Vagina (tissue), 1 donor: Measurements from ENCODE around the gene NKPD1.

GRCh38 chr19:45113552-45114227 lies 20.7 kb downstream of the PPP1R37 start:
- PRO-cap, result no peak
- RAMPAGE, long total RNA, result no peak

DNA sequence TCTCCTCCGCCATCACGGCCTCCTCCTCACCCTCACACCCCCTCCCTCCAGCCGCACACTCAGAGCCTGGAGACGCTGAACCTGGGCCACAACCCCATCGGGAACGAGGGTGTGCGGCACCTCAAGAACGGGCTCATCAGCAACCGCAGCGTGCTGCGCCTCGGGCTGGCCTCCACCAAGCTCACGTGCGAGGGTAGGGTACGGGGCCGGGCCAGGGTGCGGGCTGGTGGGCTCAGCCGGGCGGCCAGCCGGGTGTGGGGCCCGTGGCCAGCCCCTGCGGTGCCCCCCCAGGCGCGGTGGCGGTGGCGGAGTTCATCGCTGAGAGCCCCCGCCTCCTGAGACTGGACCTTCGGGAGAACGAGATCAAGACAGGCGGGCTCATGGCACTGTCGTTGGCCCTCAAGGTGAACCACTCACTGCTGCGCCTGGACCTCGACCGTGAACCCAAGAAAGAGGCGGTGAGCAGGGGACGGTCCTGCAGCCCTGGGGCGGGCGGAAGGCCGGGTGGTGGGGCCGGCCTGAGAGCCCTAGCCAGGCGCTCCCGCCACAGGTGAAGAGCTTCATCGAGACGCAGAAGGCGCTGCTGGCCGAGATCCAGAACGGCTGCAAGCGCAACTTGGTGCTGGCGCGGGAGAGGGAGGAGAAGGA lies 15.9 kb downstream of the NKPD1 start:
- PRO-cap, result no peak
- RAMPAGE, long total RNA, result no peak

DNA sequence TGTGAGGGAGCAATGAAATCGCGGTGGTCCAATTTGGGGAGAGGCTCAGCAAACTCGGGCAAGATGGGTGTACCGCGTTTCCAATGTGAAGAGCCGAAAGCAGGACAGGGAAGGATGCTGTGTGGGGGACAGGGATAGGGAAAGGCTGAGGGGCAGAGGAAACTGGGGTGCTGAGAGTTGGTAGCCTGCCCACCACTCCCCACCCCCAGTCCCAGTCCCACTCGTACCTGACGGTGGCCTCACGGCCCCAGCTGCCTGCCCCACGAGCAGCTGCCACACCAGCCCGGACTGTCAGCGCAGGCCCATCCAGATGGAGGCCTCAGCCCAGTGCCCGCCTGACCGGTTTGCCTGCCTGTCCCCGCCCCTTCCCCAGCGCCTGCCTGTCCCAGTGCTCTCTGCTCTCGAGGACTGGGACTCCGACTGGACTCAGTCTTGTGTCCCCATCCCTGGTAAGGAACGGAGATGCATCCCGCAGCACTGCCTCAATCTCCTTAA lies at the start of gene NKPD1:
Gene NKPD1 (minus strand): TSS at position 285 of the 495 bp plus-strand sequence.
- PRO-cap, result no peak
- RAMPAGE, long total RNA, result no peak

GRCh38 chr19:45234457-45235013 lies 10.7 kb downstream of the EXOC3L2 start:
- PRO-cap, result no peak
- RAMPAGE, long total RNA, result no peak

DNA sequence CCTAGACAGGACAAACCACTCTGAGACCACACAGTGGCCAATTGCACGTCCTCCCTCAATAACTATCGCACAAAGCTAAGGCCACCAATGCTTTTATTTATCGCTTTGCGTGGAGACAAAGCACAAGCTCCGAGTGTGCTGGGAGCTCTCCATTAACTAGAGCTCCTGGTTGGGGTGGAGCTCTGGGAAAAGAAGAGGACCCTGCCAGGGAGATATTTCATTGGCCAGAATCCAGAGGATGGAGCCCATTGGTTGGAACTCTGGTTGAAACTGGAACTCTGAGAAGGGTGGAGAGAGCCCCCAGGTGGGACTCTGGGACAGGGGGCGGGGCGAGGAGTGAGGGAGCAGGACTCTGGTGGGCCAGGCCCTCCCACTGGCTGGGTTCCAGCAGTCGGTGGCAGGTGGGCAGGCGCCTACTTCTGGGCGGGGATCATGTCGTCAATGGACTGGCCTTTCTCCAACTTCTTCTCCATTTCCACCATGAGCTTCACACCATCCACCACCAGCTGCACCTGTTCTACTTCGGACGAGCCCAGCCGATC lies 16.3 kb downstream of the CKM start:
- PRO-cap, result no peak
- RAMPAGE, long total RNA, result no peak

GRCh38 chr19:45446995-45447462 lies 20.8 kb upstream of the FOSB start:
- PRO-cap, result no peak
- RAMPAGE, long total RNA, result no peak

GRCh38 chr19:45447463-45447990 lies 20.3 kb upstream of the FOSB start:
- PRO-cap, result no peak
- RAMPAGE, long total RNA, result no peak

DNA sequence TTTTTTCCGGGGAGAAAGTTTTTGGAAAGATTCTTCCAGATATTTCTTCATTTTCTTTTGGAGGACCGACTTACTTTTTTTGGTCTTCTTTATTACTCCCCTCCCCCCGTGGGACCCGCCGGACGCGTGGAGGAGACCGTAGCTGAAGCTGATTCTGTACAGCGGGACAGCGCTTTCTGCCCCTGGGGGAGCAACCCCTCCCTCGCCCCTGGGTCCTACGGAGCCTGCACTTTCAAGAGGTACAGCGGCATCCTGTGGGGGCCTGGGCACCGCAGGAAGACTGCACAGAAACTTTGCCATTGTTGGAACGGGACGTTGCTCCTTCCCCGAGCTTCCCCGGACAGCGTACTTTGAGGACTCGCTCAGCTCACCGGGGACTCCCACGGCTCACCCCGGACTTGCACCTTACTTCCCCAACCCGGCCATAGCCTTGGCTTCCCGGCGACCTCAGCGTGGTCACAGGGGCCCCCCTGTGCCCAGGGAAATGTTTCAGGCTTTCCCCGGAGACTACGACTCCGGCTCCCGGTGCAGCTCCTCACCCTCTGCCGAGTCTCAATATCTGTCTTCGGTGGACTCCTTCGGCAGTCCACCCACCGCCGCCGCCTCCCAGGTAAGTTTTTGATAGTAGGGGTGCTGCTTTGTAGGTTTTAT lies 432 bp downstream of the FOSB start:
- PRO-cap, result no peak
- RAMPAGE, long total RNA, result start-site peak on the plus strand centred at position 295 of the sequence, 808 bp wide, 73 reads

- PRO-cap, result no peak
- RAMPAGE, long total RNA, result start-site peak on the plus strand at chr19:45474642-45474868, 5 reads
These were observed 6.7 kb downstream of the FOSB start for GRCh38 chr19:45474241-45475056.

GRCh38 chr19:45506666-45507091 lies 600 bp upstream of the VASP start:
- PRO-cap, result no peak
- RAMPAGE, long total RNA, result no peak

DNA sequence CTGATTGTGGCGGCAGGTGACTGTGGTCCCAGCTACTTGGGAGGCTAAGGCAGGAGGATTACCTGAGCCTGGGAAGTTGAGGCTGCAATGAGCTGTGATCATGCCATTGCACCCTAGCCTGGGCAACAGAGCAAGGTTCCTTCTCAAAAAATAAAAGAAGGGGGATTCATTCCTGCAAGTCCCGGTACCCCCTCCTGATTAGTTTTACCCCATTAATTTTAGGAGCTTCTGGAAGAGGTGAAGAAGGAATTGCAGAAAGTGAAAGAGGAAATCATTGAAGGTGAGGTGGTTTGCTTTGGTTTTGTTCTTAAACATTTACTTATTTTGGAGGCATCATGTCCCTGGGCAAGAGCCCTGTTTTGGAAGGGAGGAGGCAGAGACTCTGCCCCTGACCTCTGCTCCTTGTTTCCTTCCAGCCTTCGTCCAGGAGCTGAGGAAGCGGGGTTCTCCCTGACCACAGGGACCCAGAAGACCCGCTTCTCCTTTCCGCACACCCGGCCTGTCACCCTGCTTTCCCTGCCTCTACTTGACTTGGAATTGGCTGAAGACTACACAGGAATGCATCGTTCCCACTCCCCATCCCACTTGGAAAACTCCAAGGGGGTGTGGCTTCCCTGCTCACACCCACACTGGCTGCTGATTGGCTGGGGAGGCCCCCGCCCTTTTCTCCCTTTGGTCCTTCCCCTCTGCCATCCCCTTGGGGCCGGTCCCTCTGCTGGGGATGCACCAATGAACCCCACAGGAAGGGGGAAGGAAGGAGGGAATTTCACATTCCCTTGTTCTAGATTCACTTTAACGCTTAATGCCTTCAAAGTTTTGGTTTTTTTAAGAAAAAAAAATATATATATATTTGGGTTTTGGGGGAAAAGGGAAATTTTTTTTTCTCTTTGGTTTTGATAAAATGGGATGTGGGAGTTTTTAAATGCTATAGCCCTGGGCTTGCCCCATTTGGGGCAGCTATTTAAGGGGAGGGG lies 18.7 kb downstream of the VASP start:
- PRO-cap, result bidirectional peak, plus-strand start at position 675 of the sequence, minus-strand start at position 587 of the sequence
- RAMPAGE, long total RNA, result no peak

DNA sequence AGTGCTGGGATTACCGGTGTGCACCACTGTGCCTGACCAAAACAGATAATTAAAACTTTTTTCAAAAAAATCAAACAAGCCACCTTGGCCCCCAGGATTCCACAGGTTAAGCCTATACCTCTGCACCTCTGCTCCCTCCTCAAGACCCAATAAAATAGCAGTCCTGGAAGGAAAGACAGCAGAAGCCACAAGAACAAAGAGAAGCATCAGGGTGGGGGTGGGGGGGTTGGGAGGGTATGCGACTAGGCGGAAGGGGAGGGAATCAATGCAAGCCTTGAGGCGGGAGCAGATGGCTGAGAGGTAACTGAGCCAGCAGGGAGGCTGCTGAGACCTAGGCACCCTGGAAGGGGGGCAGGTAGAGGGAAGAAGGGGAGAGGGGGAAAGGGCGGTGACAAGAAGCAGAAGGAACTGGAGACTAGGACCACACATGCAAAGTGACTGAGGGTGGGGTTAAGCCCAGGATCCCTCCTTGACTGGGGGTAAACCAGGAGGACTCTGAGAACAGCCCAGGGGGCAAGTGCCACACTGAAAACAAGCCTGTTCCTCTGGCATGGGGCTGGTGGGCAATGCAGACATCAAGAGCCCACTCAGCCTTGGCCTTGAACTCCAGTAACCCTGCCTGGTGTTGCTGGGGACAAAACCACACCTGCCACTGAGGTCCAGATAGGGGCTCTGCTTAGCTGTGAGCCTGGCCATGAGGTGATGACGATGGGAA lies 20.5 kb downstream of the OPA3 start:
- PRO-cap, result no peak
- RAMPAGE, long total RNA, result no peak

- PRO-cap, result no peak
- RAMPAGE, long total RNA, result no peak
These were observed 2.0 kb upstream of the EML2 start for GRCh38 chr19:45640883-45641911.

DNA sequence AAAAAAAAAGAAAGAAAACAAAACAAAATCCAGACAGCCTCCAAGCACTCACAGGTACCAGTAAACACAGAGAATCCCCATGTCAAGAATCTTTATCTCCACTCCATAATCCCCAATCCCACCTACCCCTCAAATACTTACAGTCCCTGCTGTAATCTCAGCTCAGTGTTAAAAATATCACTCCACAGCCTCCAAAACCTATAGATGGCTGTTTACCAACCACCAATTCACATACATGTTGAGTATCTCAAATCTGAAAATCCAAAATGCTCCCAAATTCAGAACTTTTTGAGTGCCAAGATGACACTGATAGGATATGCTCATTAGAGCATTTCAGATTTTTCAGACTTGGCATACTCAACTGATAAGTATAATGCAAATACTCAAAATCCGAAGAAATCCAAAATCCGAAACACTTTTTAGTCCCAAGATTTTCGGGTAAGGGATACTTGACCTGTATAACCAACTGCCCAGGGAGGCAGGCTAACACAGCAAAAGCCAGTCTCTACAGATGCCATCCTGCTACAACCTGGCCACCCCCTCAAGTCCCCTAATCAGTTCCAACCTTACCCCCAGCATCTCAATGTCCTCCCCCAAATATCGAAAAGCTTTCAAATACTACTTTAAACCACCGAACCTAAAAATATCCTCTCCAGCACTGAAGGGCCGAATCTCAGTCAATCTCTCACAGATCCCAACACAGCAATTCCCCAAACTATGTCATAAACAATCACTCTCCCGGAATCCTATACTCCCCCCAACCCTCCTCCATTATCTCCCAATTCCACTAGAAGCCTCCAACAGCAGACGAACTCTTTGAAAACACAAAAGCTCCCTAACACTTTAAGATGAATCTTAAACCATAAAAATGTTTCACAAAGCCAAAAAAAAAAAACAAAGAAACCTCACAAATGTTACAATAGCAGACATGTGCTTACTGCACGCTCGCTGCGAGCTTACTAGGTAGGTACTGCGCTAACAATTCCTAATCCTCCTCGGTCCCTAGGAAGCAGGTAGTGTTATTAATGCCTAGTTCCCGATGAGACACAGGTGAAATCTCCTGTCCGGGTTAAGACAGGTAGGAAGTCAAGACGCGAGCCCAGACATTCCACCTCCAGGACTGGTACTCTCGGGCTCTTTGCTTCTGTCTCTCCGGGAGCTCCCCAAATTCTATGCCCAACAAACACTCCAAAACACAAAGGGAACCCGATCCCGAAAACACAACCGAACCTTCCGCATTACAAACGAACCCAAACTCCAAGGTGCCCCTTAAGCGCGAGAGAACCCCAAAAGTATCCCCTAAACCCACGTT lies 14.4 kb downstream of the FBXO46 start:
- PRO-cap, result no peak
- RAMPAGE, long total RNA, result no peak

DNA sequence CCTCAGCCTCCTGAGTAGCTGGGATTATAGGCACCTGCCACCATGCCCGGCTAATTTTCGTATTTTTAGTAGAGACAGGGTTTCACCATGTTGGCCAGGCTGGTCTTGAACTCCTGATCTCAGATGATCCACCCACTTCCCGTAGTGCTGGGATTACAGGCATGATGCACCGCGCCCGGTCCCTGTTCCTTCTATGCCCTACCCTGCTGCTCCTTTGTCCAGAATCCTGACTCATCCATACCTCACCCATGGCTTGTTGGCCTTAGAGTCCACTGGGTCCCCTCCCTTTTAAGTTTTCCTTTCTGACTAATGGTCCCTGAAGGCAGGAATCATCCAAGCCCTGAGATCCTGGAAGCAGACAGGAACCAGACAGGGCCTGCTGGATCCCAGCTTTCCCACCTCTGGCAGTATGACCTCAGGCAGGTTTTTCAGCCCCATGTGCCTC lies 8.7 kb downstream of the FBXO46 start:
- PRO-cap, result no peak
- RAMPAGE, long total RNA, result no peak

- PRO-cap, result no peak
- RAMPAGE, long total RNA, result no peak
These were observed 5.0 kb downstream of the SIX5 start for GRCh38 chr19:45763911-45764649.

- PRO-cap, result no peak
- RAMPAGE, long total RNA, result no peak
These were observed 19.9 kb upstream of the RSPH6A start for GRCh38 chr19:45834896-45835509.

GRCh38 chr19:45854171-45854797 lies 8.7 kb downstream of the SYMPK start:
- PRO-cap, result no peak
- RAMPAGE, long total RNA, result no peak

DNA sequence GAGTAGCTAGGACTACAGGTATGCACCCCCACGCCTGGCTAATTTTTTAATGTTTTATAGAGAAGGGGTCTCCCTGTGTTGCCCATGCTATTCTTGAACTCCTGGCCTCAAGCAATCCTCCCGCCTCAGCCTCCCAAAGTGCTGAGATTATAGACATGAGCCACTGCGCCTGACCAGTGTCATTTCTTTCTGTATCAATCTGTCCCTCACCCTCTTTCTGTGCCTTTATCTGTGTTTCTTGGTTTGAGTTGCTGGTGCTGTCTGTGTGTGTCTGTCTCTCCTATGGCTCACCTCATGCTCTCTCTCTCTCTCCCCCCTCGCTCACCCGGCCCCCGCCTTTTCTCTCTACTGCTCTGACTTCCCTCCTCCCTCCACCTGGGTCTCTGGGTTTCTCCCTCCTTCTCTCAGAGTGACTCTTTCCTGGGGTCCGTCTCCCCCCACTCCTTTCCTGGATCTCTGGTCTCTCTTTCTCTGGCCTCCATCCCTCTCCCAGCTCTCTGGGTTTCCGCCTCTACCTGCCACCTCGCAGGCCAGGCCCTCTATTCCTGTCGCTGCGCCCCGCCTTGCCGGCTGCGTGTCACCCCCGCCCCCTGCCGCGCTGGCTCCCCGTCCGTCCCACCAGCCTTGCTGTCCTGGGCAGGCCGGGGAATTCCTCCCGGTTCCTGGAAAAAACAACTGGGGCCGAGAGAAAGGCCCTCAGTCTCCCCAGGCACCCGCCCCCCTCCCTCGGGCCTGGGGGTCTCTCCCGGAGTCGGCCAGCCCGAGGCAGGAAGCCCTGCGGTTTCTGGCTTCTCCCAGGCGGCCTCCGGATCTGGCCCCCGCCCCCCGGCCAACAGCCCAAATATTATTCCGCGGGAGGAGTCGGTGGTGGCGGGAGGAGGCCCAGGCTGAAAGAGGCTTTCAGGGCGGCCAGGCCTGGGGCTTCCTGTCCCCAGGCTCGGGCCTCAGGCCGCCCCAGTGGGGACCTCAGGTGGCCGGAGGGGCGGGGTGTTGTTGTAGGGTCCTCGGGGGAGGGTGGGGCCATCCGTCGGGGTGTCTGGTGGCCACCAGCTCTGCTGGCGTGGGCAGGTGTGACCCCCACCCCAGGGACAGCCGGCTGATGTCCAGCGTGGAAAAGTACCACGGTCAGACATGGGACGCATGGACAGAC lies 9.5 kb downstream of the IRF2BP1 start:
- PRO-cap, result no peak
- RAMPAGE, long total RNA, result no peak

- PRO-cap, result no peak
- RAMPAGE, long total RNA, result no peak
These were observed 20.6 kb downstream of the NOVA2 start for GRCh38 chr19:45952837-45953640.